ENCODE measurements around the gene ADGRA1.

DNA sequence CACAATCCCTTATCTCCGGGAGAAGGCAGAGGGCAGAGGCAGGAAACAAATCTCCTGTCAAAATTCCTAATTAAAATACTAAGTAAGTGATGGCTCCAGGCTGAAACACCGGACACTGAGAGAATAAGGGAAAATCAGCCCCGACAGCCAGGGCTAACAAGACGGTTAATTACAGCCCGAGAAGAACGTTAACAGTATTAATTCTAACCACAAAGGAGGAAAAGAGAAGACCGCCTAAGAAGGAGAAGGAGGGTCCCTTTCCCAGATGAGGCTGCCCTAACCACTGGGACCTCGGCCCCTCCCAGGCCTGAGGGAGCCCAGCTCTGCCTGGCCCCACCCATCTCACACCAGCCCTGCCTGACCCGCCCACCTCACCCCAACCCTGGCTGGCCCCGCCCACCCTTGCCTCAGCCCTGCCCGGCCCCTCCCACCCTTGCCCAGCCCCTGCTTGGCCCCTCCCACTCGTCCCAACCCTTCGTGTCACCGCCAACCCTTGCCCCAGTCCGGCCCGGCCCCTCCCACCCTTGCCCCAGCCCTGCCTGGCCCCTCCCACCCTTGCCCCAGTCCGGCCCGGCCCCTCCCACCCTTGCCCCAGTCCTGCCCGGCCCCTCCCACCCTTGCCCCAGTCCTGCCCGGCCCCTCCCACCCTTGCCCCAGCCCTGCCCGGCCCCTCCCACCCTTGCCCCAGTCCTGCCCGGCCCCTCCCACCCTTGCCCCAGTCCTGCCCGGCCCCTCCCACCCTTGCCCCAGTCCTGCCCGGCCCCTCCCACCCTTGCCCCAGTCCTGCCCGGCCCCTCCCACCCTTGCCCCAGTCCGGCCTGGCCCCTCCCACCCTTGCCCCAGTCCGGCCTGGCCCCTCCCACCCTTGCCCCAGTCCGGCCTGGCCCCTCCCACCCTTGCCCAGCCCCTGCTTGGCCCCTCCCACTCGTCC lies 51.5 kb downstream of the PWWP2B start:
- PRO-cap, 3 experiments, result peak in 3 of 3 experiments; most common minus-strand start position 309 of the sequence (in 3)
- RAMPAGE, long total RNA, 2 experiments, result no peak in any of the 2 experiments
- RRBS, result 16% methylated on average over 9 of the region's 29 CpGs

DNA sequence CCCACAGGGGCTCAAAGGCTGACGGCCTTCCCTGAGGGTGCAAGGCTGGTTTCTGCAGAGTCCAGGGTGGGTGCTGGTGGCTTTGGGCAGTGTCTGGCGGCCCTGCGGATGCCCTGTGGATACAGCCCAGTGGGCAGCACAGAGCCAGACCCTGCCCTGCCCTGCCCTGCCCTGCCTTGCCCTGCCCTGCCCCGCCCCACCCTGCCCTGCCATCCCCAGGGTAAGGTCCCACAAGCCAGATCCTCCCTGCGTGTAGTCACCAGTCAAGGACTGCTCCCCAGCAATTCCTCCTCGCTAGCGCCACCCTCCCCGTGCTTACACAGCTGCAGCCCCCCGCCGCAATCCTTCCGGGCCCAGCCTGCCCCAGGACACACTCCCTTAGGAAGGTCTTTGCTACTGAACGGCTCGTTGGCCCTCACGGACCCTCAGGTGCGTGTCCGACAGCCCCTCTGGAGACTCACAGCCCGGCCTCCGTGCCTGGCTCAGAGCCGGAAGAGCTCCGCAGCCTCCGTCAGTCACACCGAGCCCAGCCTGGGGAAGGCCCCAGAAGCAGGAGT lies 68.2 kb downstream of the PWWP2B start:
- PRO-cap, 3 experiments, result no peak in any of the 3 experiments
- RAMPAGE, long total RNA, 2 experiments, result no peak in any of the 2 experiments
- RRBS, result 96% methylated on average over 4 of the region's 22 CpGs

DNA sequence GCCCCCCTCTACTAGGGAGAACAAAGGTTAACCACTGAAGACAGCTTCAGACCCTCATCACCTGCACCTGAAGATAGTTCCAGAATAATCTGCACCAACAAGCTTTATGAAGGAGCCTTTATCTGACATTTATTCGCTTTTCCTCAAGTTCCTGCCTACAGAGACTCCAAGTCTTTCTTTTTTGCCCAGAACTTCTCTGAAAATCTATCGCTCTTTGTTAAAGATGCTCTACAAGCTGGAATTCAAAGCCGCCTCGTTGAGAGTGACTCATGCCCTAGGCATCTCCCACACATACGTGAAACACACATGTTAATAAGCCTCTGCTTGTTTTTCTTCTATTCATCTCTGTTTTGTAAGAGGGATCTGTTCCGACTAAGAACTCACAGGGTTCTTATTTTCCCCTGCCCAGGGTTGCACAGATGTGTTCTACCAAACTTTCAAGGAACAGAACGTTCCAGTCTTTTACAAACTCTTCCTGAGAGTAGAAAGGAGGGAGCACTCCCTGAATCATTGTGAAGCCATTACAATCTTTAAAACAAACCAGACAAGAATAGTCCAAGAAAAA lies 55.6 kb upstream of the INPP5A start:
- PRO-cap, 3 experiments, result no peak in any of the 3 experiments
- RAMPAGE, long total RNA, 2 experiments, result no peak in any of the 2 experiments
- RRBS, result no CpG with 5 or more reads among the region's 7 CpGs

DNA sequence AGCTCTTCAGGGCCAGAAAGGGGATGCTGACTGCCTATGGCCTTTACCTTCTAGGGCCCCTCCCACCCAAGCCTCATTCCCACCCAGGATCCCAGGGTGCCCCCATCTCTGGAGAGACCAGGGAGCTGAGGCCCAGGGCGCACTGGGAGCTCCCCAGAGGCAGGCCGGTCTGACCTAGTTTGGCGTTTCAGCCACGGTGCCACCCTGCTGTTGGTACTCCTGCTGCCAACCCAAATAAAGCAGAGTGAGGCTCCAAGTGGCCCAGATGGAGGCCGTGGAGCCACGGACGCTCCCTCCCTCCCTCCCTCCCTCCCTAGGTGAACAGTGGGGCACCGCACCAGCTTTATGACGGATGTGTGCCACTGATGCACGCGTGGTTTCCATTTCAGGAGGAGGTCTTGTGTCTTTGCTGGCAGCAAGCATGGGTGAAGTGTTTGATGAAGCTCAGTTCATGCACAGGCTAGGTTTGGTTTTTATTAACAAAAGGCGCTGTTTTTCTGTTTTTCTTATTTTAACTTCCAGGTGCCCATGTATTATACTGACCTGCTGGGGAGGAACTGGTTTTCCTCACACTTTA lies 1.9 kb downstream of the INPP5A start:
- PRO-cap, 3 experiments, result peak in 1 of 3 experiments; most common minus-strand start position 171 of the sequence (in 1)
- RAMPAGE, long total RNA, 2 experiments, result no peak in any of the 2 experiments
- RRBS, result no CpG with 5 or more reads among the region's 12 CpGs

- PRO-cap, 3 experiments, result no peak in any of the 3 experiments
- RAMPAGE, long total RNA, 2 experiments, result no peak in any of the 2 experiments
- RRBS, result no CpG with 5 or more reads among the region's 28 CpGs
Measured at GRCh38 chr10:132555186-132556077, 17.8 kb downstream of the INPP5A start.

GRCh38 chr10:132586213-132586727 lies 48.7 kb downstream of the INPP5A start:
- PRO-cap, 3 experiments, result no peak in any of the 3 experiments
- RAMPAGE, long total RNA, 2 experiments, result no peak in any of the 2 experiments
- RRBS, result no CpG with 5 or more reads among the region's 25 CpGs

GRCh38 chr10:132593886-132594776 lies 56.5 kb downstream of the INPP5A start:
- PRO-cap, 3 experiments, result no peak in any of the 3 experiments
- RAMPAGE, long total RNA, 2 experiments, result no peak in any of the 2 experiments
- RRBS, result no CpG with 5 or more reads among the region's 23 CpGs

DNA sequence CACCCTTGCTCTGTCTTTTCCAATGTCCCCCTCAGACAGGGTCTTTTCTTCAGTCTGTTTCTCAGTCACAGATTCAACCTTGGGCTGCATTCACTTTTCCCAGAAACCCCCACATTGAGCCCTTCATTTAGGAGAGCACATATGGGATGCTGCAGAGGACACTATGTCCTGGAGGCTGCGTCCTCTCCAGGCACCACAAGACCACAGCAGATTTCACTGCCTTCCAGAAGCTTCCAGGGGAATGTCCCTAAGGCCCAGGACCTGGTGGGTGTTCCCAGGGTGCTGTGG lies 57.0 kb upstream of the NKX6-2 start:
- PRO-cap, 3 experiments, result peak in 2 of 3 experiments; most common minus-strand start position 111 of the sequence (in 2)
- RAMPAGE, long total RNA, 2 experiments, result no peak in any of the 2 experiments
- RRBS, result no CpG with 5 or more reads among the region's 1 CpG

DNA sequence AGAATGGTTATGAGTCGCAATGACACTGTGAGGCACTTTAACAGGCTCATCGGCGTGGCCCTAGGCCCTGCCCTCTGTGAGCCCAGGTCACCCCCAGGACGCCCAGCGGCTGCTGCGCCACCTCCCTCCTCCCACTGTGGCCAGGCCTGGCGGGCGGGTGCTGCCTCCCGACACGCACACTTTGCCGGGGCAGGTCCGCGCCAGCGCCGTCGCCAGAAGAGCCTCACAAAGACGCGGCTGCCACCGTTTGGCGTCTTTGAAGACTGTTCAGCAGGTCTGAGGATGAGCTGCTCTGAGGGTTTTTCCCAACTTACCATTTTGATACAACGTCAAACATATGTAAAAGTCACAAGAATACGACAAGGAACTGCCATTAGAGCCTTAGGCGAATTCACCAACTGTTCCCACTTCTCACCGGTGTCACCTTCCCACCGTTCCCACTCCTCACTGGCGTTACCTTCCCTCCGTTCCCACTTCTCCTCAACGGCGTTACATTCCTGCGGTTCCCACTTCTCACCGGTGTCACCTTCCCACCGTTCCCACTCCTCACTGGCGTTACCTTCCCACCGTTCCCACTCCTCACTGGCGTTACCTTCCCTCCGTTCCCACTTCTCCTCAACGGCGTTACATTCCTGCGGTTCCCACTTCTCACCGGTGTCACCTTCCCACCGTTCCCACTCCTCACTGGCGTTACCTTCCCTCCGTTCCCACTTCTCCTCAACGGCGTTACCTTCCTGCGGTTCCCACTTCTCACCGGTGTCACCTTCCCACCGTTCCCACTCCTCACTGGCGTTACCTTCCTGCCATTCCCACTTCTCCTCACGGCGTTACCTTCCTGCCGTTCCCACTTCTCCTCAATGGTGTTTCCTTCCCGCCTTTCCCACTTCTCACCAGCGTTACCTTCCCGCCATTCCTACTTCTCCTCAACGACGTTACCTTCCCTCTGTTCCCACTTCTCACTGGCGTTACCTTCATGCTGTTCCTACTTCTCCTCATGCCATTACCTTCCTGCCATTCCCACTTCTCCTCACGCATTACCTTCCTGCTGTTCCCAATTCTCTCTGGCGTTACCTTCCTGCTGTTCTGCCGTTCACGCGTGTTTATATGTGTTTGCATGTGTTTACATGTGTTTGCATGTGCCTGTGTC lies 22.7 kb upstream of the CFAP46 start:
- PRO-cap, 3 experiments, result peak in 3 of 3 experiments; most common plus-strand start position 789 of the sequence (in 1); most common minus-strand start position 584 of the sequence (in 3)
- RAMPAGE, long total RNA, 2 experiments, result start-site peak on the plus strand in 1 of 2 experiments, centred at position 820 of the sequence, 8 reads per replicate
- RRBS, result no CpG with 5 or more reads among the region's 63 CpGs

GRCh38 chr10:133021906-133022416 lies 65.8 kb upstream of the ADGRA1 start:
- PRO-cap, 3 experiments, result no peak in any of the 3 experiments
- RAMPAGE, long total RNA, 2 experiments, result no peak in any of the 2 experiments
- RRBS, result 86% methylated on average over 8 of the region's 39 CpGs

DNA sequence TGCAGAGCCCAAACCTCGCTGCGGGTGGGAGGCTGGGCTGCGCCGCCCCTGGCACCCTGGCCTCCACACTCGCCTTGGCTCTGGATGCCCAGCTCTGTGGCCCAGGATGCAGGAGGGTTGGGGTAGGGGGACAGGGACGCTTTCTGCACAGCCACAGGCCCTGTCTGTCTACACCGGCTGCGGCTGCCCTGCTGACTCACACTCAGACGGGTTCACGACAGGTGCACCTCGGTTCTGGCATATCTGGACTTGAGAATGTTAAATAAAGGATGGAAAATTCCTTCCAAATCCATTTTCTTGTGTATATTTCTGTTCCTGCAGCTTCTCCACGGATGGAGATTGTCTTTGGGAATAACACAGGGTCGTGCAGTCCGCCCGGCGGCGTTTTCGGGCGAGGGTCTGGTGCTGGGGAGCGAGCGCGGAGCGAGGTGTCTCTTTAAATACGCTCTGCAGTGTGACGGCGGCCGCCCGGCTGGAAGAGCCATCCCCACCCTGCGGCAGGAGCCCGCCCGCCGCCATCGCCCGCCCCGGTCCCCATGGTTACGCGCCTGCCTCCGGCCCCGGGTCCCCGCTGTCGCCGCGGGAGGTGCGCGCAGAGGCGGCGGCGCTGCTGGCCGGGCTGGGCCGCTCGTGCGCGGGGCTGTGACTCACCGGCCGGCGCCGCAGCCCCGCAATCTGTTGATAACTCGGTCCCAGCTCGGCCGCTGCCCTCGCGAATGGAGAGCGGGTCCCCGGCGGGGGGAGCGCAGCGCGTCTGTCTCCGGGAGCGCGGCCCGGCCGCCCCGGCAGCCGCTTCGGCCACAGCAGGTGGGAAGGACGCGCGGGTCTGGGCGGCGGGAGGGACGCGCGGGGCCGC lies at the start of gene ADGRA1:
Gene ADGRA1 (plus strand): TSS at position 593 of the 856 bp plus-strand sequence.
- PRO-cap, 3 experiments, result peak in 1 of 3 experiments; most common plus-strand start position 369 of the sequence (in 1)
- RAMPAGE, long total RNA, 2 experiments, result no peak in any of the 2 experiments
- RRBS, result 2% methylated on average over 44 of the region's 86 CpGs

DNA sequence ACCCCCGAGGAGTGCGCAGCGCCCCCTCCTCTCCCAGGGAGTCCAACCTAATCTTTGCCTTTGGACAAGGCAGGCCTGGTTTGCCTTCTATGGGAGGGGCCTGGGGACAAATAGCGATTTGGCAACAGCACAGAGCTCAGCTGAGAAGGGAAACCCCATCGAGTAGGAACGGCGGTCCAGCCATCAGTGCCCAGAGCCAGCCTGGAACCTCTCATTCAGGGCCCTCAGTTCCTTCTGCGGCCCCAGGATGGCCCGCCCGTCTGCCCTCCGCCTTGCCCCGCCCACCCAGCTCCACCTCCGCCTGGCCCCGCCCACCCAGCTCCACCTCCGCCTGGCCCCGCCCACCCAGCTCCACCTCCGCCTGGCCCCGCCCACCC lies 32.5 kb upstream of the KNDC1 start:
- PRO-cap, 3 experiments, result peak in 3 of 3 experiments; most common minus-strand start position 262 of the sequence (in 3)
- RAMPAGE, long total RNA, 2 experiments, result no peak in any of the 2 experiments
- RRBS, result no CpG with 5 or more reads among the region's 18 CpGs

DNA sequence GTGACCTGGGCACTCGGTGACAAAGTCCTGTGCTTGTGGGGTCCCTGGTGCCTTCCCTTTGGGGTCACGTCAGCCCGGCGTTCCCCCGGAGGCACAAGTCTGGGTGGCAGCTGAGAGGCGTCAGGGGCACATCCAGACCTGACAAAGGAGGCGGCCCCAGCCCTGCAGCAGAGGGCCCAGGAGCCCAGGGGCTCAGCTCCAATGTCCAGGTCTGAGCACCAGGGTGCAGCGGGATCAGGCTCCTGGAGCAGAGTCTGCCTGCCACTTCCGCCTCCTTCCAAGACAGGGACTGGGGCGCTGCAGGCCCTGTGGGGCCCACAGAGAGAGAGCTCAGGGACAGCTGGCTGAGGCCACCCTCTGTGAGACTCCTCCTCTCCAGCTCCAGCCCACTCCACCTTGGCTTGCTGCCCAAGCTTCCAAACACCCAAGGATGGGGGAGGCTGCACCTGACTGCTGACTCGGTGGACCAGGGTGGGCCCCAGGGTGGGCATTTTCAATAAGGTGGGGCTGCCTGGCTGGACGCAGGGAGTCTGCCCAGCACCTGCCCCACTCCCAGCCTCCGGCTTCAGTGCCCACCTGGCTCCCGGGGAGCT lies 1.1 kb upstream of the KNDC1 start:
- PRO-cap, 3 experiments, result no peak in any of the 3 experiments
- RAMPAGE, long total RNA, 2 experiments, result no peak in any of the 2 experiments
- RRBS, result 66% methylated on average over 1 of the region's 14 CpGs

- PRO-cap, 3 experiments, result no peak in any of the 3 experiments
- RAMPAGE, long total RNA, 2 experiments, result no peak in any of the 2 experiments
- RRBS, result 2% methylated on average over 10 of the region's 24 CpGs
Measured at GRCh38 chr10:133160714-133161131, 704 bp downstream of the KNDC1 start.

DNA sequence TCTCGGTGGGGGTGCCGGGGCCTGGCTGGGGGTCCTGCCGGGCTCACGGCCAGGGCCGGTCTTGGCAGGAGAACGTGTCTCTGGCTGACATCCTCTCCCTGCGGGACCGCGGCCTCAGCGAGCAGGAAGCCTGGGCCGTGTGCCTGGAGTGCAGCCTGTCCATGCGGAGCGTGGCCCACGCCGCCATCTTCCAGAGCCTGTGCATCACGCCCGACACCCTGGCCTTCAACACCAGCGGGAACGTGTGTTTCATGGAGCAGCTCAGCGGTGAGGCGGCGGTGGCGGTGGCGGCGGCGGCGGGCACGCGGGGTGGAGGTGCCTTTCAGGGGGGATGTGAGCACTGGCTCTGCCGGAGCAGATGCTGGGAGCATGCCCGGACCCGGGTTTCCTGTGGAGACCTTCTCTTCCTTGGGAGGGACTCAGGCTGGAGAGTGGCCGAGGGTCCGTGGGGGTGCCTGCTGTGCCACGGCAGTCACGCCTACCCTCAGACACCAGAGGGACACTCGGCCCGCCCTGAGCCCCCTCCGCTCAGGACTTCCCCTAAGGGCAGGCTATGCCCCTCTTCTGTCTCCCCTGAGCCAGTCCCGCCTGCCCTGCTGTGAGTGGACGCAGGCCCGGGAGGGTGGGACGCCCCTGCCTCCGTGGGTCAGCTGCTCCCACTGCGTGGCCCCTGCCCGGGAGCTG lies 7.4 kb downstream of the KNDC1 start:
- PRO-cap, 3 experiments, result peak in 2 of 3 experiments; most common plus-strand start position 278 of the sequence (in 2)
- RAMPAGE, long total RNA, 2 experiments, result no peak in any of the 2 experiments
- RRBS, result 93% methylated on average over 5 of the region's 46 CpGs

GRCh38 chr10:133264270-133265226 lies 12.1 kb downstream of the ADAM8 start:
- PRO-cap, 3 experiments, result no peak in any of the 3 experiments
- RAMPAGE, long total RNA, 2 experiments, result no peak in any of the 2 experiments
- RRBS, result no CpG with 5 or more reads among the region's 23 CpGs

DNA sequence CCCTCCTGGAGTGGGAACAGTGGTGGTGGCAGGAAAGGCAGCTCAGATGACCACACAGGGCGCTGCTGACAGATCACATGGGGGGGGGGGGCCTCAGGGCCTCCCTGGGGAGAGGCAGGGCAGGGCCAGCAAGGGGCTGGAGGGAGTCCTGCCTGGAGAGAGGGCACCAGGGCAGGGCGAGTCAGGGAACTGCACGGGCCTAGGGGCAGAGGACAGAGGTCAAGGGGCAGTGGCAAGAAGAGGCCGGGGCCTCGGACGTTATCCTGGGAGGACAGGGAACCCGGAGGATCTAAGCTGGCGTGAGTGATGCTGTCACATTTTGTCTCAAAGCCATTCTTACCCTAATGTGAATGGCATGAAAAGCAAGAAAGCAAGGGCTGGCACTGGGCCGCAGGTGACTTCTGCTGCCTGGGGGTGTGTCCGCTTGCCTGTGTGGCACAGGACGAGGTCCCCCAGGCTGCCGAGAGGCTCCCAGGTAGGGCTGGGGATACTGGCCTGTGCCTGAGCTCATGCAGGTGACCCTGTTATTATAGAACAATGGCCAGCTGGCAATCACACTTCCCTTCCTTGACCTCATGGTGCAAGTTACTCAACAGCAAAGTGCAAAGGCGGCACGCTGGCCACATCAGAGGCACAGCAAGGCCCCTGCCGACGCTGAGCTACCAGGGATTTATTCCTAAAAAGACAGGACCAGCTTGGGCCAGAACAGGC lies 1.1 kb upstream of the ADAM8 start:
- PRO-cap, 3 experiments, result no peak in any of the 3 experiments
- RAMPAGE, long total RNA, 2 experiments, result no peak in any of the 2 experiments
- RRBS, result no CpG with 5 or more reads among the region's 16 CpGs

DNA sequence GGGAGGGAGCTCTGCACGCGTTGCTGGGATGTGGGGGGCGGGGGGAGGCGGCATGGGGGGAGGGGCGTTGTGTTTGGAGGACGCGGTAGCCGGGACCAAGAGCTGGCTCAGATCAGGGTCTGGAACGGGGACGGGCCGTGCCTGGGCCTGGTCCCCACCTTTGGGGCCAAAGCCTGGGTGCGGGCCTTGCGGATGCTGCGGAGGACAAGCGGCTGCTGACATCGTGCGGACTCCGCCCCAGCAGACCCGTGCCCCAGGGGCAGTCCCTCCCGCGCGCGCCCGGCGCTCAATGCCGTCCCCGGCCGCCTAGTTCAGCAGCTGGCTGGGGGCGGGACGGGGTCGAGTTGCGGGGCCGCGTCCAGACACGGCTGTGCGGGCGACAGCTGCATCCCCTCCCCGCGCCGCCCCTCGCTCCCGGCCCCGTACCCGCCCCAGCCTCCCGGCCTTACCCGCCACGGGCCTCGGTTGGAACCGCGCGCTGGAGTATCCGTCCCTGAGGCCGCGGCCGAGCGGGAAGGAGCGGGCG lies 338 bp downstream of the SPRN start:
- PRO-cap, 3 experiments, result no peak in any of the 3 experiments
- RAMPAGE, long total RNA, 2 experiments, result no peak in any of the 2 experiments
- RRBS, result no CpG with 5 or more reads among the region's 58 CpGs

DNA sequence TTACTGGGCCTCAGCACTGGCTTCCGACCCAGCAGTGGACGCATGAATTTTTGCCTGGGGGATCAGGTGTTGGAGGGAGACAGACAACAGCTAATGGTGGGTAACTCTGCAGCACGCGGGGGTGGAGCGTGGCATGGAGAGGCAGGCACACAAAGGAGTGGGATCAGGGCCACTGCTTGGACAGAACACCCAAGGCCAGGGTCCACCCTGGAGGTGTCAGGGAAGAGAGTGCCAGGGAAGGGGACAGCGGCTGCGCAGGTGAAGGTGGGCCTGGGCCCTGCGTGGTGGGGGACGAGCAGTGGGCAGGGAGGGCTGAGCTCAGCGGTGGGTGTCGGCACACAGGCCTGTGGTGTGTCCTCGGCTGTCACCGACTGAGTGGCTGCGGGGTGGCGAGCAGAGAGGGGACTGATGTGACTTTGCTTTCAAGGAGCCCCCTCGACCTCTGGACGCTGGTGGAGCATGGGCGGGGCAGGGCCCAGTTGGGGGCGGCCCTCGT lies 8.5 kb upstream of the SCART1 start:
- PRO-cap, 3 experiments, result no peak in any of the 3 experiments
- RAMPAGE, long total RNA, 2 experiments, result no peak in any of the 2 experiments
- RRBS, result no CpG with 5 or more reads among the region's 20 CpGs

DNA sequence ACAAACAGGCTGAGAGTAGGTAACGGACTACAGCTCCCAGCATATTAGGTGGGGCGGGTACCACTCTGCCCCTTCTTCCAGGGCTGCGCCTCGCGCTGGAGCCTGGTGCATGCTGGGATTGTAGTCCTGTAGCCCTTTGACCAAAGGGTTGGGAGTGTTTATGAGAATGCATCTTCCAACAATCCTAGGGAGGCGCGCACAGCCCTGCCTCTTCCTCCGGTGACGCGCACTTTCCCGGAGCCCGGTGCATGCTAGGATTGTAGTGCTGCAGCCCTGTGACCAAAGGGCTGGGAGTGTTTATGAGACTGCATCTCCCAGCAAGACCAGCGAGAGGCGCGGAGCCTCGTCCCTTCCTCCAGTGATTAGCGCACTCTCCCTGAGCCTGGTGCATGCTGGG lies 22.4 kb upstream of the FRG2B start:
- PRO-cap, 3 experiments, result no peak in any of the 3 experiments
- RAMPAGE, long total RNA, 2 experiments, result no peak in any of the 2 experiments
- RRBS, result no CpG with 5 or more reads among the region's 17 CpGs

Measured in testis (tissue), 5 donors.